ENCODE measurements around a stretch of chr21.

GRCh38 chr21:38489530-38490311 lies 8.6 kb downstream of the ERG start:
- RAMPAGE, long total RNA = no peak
- RRBS, 2 experiments = no CpG with 5 or more reads among the region's 9 CpGs
CAGE:
- cytosol, long polyA minus RNA = no peak
- cytosol, long polyA plus RNA = no peak
- long polyA plus RNA = no peak
- nucleolus, long total RNA = no peak
- nucleus, long polyA plus RNA = no peak
- nucleus, long total RNA = no peak

DNA sequence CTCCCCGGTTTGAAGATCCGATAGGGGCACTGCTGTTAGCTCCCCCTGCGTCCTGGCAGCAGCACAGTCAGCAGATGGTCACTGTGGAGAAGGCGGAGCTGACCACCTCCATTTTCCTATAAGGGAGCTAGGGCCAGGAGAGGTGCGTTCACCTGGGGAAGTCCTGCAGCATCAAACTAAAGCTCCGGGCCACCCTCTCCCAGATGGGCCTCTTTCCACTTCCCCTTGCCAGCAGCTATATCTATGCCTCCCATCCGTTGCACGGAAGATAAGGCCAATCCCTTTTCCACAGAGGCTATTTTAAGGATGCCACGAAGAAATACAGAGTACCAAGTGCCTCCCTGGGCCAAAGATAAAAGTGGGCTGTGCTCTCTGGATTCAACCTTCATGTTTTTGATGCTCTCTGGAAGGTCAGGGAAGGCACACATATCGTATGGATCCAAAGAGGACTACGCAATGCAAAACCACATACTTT lies 7.7 kb downstream of the ERG start:
- RAMPAGE, long total RNA = no peak
- RRBS, 2 experiments = no CpG with 5 or more reads among the region's 11 CpGs
CAGE:
- cytosol, long polyA minus RNA = no peak
- cytosol, long polyA plus RNA = no peak
- long polyA plus RNA = no peak
- nucleolus, long total RNA = no peak
- nucleus, long polyA plus RNA = no peak
- nucleus, long total RNA = no peak

DNA sequence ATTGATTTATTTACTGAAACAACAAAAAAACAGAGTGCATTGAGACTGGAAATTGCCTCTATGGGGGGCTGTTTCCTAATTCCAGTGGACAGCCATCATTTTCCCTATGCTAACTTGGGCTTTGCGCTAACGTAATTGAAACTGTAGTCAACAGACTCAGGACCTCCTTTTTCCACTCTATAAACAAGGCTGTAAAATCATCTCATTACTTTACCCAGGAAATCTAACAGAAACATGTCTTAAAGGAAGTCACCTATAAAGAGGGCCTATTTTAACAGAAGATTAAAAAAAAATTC lies 2.1 kb downstream of the ERG start:
- RAMPAGE, long total RNA = no peak
- RRBS, 2 experiments = no CpG with 5 or more reads among the region's 2 CpGs
CAGE:
- cytosol, long polyA minus RNA = no peak
- cytosol, long polyA plus RNA = no peak
- long polyA plus RNA = no peak
- nucleolus, long total RNA = no peak
- nucleus, long polyA plus RNA = no peak
- nucleus, long total RNA = no peak

DNA sequence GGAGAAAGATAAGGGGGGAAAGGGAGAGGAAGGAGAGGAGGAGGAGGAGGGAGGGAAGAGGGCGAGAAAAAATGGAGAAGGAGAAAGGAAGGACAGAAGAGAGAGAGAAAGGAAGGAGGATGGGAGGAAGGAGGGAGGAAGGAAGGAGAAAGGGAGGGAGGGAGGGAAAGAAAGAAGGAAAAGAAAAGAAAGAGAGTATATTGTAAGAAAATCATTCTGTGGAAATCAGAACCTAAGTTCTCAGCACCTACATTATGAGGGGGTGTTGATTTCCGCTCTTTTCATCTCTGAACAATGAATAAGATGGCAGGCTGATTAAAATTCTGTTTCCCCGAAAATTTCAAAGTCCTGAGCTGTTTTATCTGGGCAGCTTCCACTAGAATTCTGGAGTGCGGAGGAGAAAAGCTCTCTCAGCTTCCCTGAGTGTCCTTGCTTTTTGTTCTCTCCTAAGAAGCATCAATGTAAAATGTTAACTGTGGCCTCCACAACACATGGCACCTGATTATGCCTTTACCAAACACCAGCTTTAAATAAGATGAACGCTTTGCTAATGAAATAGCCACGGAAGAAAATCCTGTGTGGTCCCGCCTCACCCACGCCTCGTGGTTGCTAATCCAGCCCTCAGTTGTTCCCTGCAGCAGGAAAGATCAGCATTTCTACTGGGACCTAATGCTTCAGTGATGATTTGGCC lies 1.6 kb upstream of the ERG start:
- RAMPAGE, long total RNA = no peak
- RRBS, 2 experiments = no CpG with 5 or more reads among the region's 9 CpGs
CAGE:
- cytosol, long polyA minus RNA = no peak
- cytosol, long polyA plus RNA = no peak
- long polyA plus RNA = no peak
- nucleolus, long total RNA = no peak
- nucleus, long polyA plus RNA = no peak
- nucleus, long total RNA = no peak

- RAMPAGE, long total RNA = no peak
- RRBS, 2 experiments = no CpG with 5 or more reads among the region's 3 CpGs
CAGE:
- cytosol, long polyA minus RNA = no peak
- cytosol, long polyA plus RNA = no peak
- long polyA plus RNA = no peak
- nucleolus, long total RNA = no peak
- nucleus, long polyA plus RNA = no peak
- nucleus, long total RNA = no peak
Observed at GRCh38 chr21:38834774-38835094, 29.0 kb downstream of the ETS2 start.

GRCh38 chr21:38965687-38966661 lies 160.2 kb downstream of the ETS2 start:
- RAMPAGE, long total RNA = no peak
- RRBS, 2 experiments = no CpG with 5 or more reads among the region's 21 CpGs
CAGE:
- cytosol, long polyA minus RNA = no peak
- cytosol, long polyA plus RNA = no peak
- long polyA plus RNA = no peak
- nucleolus, long total RNA = no peak
- nucleus, long polyA plus RNA = no peak
- nucleus, long total RNA = no peak

DNA sequence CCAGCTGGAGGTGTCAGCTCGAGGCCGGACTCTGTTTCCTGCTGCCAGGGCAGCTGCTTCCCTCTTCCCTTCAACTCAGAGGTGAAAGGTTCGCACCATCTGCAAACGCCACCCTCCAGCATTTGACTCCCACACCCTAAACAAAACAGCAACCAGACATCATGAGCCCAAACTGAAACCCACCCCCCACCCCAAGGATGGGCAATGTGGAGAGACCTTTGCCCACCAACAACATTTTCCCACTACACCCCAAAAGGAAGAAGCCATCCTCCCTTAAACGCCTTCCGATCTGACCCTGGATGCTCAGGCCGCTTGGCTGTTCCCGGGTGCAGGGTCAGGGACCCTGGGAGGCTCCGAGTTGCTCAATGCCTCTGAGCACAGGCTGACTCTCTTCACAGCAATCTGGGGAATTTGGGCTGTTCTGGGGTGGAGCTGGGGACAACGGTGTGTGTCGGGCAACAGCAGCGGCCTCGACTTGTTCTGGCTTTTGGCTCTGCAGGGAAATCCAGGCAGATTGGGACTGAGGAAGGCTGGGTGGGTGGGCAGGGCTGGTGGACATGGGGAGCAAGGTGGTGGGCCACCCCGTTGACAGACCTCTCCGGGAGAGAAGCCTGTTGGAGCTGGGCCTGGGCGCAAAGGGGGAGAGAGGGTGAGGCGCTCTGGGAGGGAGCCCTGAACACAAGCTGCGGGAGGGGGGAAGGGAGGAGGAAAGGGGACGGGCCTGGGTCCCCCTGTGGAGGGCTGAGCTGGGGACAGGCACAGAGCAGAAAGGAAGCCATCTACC lies 162.1 kb downstream of the PSMG1 start:
- RAMPAGE, long total RNA = no peak
- RRBS, 2 experiments = no CpG with 5 or more reads among the region's 19 CpGs
CAGE:
- cytosol, long polyA minus RNA = no peak
- cytosol, long polyA plus RNA = no peak
- long polyA plus RNA = no peak
- nucleolus, long total RNA = no peak
- nucleus, long polyA plus RNA = no peak
- nucleus, long total RNA = no peak

DNA sequence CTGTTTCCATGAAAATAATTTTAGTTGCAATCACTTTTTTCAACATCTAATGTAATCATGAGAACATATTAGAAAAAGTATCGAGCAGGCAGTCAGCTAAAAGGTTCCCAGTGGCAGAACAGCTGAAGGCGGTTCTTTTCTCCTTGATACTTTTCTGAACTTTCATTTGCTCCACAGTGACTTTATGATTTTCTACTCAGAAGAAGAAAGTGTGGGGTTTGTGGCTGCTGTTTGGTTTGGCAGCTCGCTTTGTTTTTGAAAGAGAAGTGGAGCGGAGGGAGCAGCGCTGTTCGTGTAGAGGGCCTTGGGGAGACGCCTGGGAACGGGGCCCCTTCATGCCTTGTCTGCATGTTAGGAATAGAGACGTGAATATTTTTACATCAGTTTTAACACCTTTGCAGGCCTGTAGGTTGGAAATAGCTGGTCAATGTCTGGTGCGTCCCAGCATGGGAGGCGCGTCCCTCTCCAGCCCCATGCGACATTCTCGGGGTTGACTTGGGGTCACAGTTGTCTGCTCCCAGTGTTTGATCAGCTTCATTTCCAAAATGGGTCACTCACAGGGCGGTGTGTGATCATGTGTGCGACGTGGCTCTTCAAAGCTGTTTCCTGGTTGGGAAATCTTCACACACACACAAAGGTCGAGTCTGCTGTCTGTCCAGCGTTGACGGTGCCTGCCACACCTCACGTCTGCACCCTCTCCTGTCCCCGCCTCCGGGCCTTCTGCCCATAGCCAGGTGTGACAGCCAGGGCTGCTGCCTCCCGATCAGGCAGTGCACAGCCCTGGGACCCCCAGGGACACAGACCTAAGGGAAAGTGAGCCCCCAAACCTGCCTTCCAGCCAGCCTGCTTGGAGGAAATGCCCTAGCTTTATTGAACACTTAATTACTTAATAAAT lies 149.3 kb downstream of the PSMG1 start:
- RAMPAGE, long total RNA = no peak
- RRBS, 2 experiments = no CpG with 5 or more reads among the region's 24 CpGs
CAGE:
- cytosol, long polyA minus RNA = no peak
- cytosol, long polyA plus RNA = no peak
- long polyA plus RNA = no peak
- nucleolus, long total RNA = no peak
- nucleus, long polyA plus RNA = no peak
- nucleus, long total RNA = no peak

DNA sequence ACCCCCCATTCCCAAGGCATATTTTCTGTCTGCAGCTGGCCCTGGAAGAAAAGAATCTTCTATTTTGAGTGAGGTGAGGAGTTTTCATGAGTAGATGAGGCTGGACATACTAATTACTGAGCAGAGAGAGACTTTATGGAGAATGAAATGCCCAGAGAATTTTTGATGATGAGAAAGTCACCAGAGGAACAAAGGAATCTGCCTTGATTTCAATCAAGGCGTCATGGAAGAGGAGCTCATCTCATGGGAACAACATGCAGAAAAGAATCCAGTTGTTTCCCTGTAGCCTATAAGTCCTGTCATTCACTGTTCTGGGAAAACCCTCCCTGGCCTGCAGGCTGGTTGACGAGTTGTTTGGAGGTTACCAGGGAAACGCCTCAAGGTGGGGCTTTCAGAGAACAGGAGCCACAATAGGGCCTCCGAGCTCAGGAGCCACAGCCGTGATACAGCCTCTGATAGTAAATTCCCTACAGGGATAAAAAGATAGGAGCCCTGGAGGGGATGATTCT lies 135.3 kb downstream of the PSMG1 start:
- RAMPAGE, long total RNA = no peak
- RRBS, 2 experiments = no CpG with 5 or more reads among the region's 5 CpGs
CAGE:
- cytosol, long polyA minus RNA = no peak
- cytosol, long polyA plus RNA = no peak
- long polyA plus RNA = no peak
- nucleolus, long total RNA = no peak
- nucleus, long polyA plus RNA = no peak
- nucleus, long total RNA = no peak

- RAMPAGE, long total RNA = no peak
- RRBS, 2 experiments = no CpG with 5 or more reads among the region's 1 CpG
CAGE:
- cytosol, long polyA minus RNA = no peak
- cytosol, long polyA plus RNA = no peak
- long polyA plus RNA = no peak
- nucleolus, long total RNA = no peak
- nucleus, long polyA plus RNA = no peak
- nucleus, long total RNA = no peak
Observed at GRCh38 chr21:39296065-39296582, 17.3 kb downstream of the BRWD1 start.

- RAMPAGE, long total RNA = no peak
- RRBS, 2 experiments = no CpG with 5 or more reads among the region's 8 CpGs
CAGE:
- cytosol, long polyA minus RNA = no peak
- cytosol, long polyA plus RNA = no peak
- long polyA plus RNA = no peak
- nucleolus, long total RNA = no peak
- nucleus, long polyA plus RNA = no peak
- nucleus, long total RNA = no peak
Observed at GRCh38 chr21:39319025-39319720, 5.7 kb upstream of the BRWD1 start.

- RAMPAGE, long total RNA = no peak
- RRBS, 2 experiments = no CpG with 5 or more reads among the region's 4 CpGs
CAGE:
- cytosol, long polyA minus RNA = no peak
- cytosol, long polyA plus RNA = no peak
- long polyA plus RNA = no peak
- nucleolus, long total RNA = no peak
- nucleus, long polyA plus RNA = no peak
- nucleus, long total RNA = no peak
Observed at GRCh38 chr21:39486743-39487048, 34.9 kb downstream of the SH3BGR start.

- RAMPAGE, long total RNA = no peak
- RRBS, 2 experiments = no CpG with 5 or more reads among the region's 13 CpGs
CAGE:
- cytosol, long polyA minus RNA = no peak
- cytosol, long polyA plus RNA = no peak
- long polyA plus RNA = no peak
- nucleolus, long total RNA = no peak
- nucleus, long polyA plus RNA = no peak
- nucleus, long total RNA = no peak
Observed at GRCh38 chr21:39676051-39676699, 63.4 kb downstream of the B3GALT5 start.

GRCh38 chr21:41170434-41170871 lies 2.5 kb downstream of the BACE2 start:
- RAMPAGE, long total RNA = no peak
- RRBS, 2 experiments = no CpG with 5 or more reads among the region's 4 CpGs
CAGE:
- cytosol, long polyA minus RNA = no peak
- cytosol, long polyA plus RNA = no peak
- long polyA plus RNA = no peak
- nucleolus, long total RNA = no peak
- nucleus, long polyA plus RNA = no peak
- nucleus, long total RNA = no peak

DNA sequence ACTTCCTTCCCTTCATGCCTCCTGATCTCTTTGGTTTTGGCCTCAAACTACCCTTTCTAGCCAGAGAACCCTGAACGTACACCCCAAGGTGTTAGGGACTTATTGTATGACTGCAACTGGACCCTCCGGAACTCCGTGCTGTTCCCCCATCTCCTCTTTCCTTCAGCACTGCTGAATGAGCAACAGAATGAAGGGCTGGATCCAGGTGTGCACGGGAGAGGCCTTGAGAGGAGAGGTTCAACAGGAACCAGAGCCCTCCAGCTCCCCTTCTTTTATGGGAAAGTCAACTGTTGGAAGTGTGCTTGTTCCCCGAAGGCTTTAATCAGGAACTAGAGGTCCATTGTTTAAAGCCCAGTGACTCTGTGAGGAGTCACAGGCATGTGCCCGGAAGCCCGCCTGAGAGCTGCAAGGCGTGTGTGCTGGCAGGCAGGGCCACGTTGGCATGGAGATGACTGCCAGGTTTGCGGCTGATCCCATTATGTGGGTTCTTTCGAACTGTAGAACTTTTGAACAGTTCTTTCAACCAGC lies 3.2 kb downstream of the BACE2 start:
- RAMPAGE, long total RNA = no peak
- RRBS, 2 experiments = no CpG with 5 or more reads among the region's 11 CpGs
CAGE:
- cytosol, long polyA minus RNA = no peak
- cytosol, long polyA plus RNA = no peak
- long polyA plus RNA = no peak
- nucleolus, long total RNA = no peak
- nucleus, long polyA plus RNA = no peak
- nucleus, long total RNA = no peak

DNA sequence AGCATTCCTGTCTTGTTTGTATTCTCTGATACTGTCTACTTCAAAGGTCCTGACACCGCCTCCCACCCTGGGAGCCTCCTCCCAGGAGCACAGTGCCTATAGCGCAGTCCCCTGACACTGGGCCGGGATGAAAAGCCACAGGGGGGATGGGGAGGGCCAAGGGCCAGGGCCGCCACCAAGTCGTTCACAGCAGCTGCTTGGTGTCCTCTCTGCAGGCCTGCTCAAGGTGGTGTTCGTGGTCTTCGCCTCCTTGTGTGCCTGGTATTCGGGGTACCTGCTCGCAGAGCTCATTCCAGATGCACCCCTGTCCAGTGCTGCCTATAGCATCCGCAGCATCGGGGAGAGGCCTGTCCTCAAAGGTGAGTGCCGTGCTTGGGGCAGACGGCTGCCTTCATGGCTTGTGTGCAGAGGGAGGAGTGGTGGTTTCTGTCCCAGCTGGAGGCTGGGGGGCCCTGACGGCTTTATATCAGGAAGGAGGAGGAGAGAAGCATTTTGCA lies 6.2 kb downstream of the FAM3B start:
- RAMPAGE, long total RNA = no peak
- RRBS, 2 experiments = no CpG with 5 or more reads among the region's 14 CpGs
CAGE:
- cytosol, long polyA minus RNA = no peak
- cytosol, long polyA plus RNA = no peak
- long polyA plus RNA = no peak
- nucleolus, long total RNA = no peak
- nucleus, long polyA plus RNA = no peak
- nucleus, long total RNA = no peak

DNA sequence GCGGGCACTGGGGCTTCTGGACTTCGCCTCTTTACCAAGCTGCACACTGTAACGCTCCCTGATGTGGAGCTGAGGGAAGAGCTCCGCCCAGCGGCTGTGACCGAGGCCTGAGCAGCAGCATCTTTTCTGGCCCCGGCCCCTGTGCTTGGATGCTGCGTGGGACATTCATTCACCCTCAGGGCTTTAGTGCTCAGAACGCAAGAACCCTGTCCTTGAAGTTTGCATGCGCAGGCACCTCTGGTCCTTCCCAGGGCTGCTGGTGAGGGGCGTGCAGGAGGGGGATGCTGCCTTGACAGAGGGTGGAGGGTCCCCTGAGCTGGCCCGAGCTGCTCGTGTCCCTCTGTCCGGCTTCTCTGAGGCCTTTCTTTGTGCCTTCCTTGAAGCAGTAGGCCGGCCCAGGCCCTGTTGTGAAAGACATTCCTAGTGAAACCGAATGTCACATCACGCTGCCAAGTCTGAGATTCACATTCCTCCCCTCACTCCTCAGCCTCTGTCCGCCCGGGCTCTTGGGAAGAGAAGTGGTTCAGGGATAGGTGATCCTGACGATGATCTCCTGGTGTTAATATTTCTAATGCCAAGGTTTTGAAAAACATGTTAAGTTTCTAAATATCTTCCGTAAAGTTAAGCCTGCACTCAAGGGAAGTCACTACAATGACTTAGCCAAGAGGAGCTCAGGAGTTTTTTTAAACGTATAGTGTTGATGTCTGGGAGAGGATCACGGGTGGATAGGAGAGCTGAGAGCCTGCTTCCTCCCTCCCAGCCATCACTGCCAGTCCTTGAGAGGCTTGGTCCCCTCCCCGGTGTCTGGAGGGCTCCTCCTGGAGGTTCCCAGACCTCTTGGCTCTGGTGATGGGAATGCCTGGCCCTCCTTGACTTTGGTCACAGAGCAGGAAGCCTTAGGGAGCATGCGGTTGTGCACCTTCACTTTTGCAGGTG lies 1.2 kb upstream of the MX2 start:
- RAMPAGE, long total RNA = no peak
- RRBS, 2 experiments = no CpG with 5 or more reads among the region's 25 CpGs
CAGE:
- cytosol, long polyA minus RNA = no peak
- cytosol, long polyA plus RNA = no peak
- long polyA plus RNA = no peak
- nucleolus, long total RNA = no peak
- nucleus, long polyA plus RNA = no peak
- nucleus, long total RNA = no peak

GRCh38 chr21:41465708-41466247 lies 39.7 kb downstream of the MX1 start:
- RAMPAGE, long total RNA = no peak
- RRBS, 2 experiments = no CpG with 5 or more reads among the region's 10 CpGs
CAGE:
- cytosol, long polyA minus RNA = no peak
- cytosol, long polyA plus RNA = no peak
- long polyA plus RNA = no peak
- nucleolus, long total RNA = no peak
- nucleus, long polyA plus RNA = no peak
- nucleus, long total RNA = no peak

- RAMPAGE, long total RNA = no peak
- RRBS, 2 experiments = no CpG with 5 or more reads among the region's 3 CpGs
CAGE:
- cytosol, long polyA minus RNA = no peak
- cytosol, long polyA plus RNA = no peak
- long polyA plus RNA = no peak
- nucleolus, long total RNA = no peak
- nucleus, long polyA plus RNA = no peak
- nucleus, long total RNA = no peak
Observed at GRCh38 chr21:41519845-41520277, 11.9 kb upstream of the TMPRSS2 start.

DNA sequence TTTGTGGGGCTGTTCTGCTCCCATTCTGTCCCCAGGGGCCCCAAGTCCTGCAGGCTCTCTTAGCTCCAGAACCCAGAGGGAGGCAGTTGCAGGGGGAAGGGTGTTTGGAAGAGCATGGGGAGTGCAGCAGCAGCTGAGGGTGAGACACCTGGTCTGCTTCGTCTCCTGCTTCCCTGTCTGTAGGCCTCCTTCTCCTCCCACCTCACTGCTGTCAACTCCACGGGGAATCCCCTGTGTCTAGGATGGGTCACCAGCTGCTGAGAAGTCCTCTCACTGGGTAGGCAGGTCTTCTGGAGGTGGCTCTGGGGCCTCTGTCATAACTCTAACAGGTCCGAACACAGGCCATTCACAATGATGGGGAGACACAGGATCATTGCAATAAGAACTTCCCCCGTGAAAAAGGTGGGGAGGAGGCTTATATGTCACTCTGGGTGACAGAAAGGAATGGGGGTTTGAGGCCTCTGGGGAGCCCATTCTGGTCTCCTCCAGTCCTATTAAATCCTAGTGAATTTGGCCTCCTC lies 13.1 kb upstream of the TMPRSS2 start:
- RAMPAGE, long total RNA = no peak
- RRBS, 2 experiments = no CpG with 5 or more reads among the region's 4 CpGs
CAGE:
- cytosol, long polyA minus RNA = no peak
- cytosol, long polyA plus RNA = no peak
- long polyA plus RNA = no peak
- nucleolus, long total RNA = no peak
- nucleus, long polyA plus RNA = no peak
- nucleus, long total RNA = no peak

All from GM12878 (cell line).